Smooth muscle cell (in vitro differentiated cells): ENCODE data around the gene SYS1.

DNA sequence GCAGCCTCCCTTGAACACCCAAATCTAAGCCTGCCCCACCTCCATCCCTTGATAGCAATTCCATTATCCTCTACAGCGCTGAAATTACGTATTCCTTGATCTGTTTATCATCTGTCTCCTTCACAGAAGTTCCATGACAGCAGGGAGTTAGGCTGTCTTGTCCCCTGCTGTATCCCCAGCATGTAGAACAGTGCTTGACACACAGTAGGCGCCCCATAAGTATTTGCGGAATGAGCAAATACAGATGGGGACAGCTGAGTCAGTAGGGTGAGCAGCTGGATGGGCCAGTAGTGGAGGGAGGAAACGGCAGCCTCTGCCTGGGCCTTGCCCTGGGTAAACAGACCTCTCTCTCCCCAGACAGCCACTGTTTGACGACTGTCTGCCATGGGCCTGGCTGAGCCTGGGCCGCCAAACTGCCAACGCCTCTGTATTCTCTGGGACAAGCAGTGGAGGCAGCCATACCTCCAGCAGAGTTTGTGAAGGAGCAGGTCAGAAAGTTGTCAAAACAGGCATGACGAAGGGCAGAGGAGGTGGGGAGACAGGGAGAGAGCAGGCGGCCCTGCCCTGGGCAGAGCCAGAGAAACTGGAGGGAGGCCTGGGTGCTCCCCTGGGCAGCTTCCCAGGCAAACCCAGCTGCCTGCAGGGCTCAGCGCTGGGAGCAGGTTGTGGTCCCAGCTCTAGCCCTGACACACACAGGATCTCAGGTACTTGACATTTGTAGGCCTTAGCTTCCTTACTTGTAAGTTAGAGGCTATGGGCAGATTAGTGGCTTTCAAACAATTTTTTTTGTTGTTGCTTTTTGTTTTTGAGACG lies 15.2 kb downstream of the HNF4A start:
- RAMPAGE, long total RNA: no peak

DNA sequence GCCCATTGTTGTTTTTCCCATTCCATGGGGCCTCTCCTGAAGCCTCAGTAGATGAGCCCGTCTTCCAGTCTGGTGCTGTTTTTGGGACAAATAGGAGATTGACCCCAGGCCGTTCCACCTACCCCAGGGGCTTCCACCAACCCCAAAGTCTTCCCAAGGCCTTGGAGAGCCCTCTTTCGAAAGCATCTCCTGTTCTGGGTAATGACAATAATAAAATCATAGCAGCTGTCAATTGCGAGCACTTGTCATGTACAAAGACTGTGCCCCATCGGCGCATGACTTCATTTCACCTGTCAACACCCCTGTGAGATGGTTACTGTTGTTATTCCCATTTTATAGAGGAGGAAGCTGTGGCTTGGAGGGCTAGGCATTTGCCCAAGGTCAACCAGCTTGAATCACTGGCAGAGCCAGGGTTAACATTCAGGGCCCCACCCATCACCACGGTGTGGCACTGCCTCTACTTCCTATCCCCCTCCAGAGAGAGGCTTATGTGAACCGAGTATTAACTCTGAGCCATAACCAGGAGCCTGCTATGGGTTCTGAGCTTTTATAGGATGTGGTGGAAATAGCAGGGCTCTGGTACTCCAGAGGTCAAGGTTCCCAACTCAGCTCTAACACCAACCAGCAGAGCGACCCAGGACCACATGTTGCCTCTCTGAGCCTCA lies 51.1 kb downstream of the HNF4A start:
- RAMPAGE, long total RNA: no peak

GRCh38 chr20:44442374-44442767 lies 33.3 kb upstream of the TTPAL start:
- RAMPAGE, long total RNA: no peak

DNA sequence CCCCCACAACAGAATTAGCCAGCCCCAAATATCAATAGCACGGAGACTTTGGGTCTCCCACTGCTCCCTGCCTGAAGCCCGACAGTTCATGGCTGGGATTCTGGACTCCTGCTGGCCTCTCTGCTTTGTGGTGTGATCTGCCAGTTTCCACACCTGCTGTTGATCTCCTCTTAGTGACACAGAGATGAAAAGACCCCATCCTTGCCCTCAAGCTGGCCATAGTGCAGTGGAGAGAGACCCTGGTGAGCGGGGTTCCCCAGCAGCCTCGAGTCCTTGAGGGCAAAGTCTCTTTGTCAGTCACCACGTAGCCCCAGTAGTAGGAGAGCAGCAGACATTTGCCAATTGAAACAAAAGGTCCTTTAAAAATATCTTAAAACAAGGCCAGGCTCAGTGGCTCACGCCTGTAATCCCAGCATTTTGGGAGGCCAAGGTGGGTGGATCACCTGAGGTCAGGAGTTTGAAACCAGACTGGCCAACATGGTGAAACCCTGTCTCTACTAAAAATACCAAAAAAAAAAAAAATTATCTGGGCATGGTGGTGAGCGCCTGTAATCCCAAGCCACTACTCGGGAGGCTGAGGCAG lies 24.5 kb upstream of the TTPAL start:
- RAMPAGE, long total RNA: no peak

GRCh38 chr20:44464975-44465641 lies 10.6 kb upstream of the TTPAL start:
- RAMPAGE, long total RNA: no peak

DNA sequence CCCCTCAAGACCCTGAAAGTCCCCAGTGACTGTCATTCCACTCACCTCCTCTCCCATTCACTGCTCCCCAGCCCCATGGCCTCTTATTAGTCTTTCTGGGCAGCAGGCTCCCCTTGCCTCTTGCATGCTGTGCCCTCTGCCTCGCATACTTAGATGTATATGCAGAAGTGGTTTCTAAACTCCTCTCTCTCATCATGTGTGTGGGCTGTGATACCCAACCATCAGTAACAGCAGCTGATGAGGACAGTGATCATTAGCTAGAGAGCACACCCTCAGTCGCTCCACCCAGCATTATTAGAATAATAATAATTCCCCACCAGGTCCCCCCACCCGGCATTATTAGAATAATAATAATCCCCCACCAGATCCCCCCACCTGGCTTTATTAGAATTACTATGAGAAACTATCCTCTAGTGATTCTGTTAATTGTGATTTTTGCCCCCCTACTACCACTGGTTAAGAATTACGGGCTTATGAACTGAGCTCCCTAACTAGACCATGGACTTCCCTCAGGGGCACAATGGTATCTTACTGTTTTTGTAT lies 14.6 kb downstream of the PKIG start:
- RAMPAGE, long total RNA: no peak

DNA sequence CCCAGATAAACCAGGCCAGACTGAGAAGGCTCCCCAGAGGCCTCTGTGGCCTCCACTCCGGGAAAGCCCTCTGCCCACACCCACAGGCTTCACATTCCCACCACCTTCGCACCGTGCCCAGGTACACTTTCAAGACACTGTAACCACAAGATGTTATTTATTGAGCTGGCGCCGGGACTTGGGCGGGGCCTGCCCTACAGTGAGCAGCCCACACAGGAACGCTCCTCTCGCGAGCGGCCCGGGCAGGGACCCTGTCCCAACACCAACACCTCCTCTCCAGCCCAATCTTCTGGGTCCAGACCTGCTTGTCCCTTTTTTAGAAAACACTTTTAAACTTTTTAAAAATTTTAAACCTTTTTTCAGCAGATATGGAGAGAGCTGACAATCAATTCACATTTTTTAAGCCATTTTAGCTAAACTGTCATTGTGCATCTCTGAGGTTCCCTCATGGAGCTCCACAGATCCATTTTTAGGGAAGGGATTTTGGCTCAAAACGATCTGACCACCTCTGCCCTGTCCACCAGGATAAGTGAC lies 33.0 kb downstream of the ADA start:
- RAMPAGE, long total RNA: no peak

DNA sequence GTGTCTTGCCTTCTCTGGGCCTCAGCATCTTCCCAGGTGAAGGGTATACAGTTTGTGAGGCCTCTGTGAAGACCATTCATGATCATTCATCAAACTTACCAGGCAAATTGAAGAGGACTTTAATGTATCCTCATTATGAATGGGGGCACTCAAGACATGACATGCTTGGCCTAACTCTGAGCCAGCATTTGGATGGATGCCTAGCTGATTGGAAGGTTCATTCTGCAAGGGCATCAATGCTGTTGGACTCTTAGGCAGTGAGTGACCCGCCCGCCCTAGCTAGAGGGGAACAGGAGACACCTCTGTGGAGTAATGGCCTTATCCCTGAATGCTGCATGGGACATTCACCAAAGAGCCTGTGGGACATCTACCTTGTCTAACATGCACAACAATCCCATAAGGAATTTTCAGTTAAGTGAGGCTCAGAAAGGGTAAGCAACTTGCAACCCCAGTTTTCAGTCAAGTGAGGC lies 522 bp downstream of the CCN5 start:
- RAMPAGE, long total RNA: no peak

DNA sequence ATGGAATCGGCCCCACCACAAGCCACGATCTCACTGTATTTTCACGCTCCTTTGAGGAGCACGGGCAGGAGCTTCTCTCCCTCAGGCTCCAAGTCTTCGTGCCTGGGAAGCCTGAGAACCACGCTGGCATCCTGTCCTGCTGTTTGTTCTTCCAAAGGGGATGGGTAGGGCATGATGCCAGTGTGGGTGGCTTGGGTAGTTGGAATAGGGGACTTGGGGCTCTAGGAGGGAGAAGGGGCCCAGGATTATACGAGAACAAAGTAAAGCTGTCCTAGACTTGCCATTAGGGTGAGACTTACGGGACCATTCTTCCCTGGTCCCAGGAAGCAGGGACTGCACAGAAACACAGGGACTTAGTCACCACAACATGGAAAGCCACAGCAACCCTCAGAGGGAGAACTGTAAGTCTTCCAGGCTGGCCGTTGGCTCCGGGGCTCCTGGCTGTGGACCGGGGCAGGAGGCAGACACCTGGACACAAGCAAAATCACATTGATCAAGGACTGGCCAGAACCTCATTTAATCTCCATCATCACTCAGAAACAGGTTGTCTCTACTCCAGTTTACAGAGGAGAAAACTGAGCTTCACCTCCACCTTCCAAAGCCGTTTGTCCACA lies 1.3 kb downstream of the CCN5 start:
- RAMPAGE, long total RNA: no peak

GRCh38 chr20:44734929-44735446 lies 10.7 kb upstream of the KCNK15 start:
- RAMPAGE, long total RNA: no peak

- RAMPAGE, long total RNA: no peak
These were observed 2.8 kb upstream of the PABPC1L start for GRCh38 chr20:44906960-44907611.

DNA sequence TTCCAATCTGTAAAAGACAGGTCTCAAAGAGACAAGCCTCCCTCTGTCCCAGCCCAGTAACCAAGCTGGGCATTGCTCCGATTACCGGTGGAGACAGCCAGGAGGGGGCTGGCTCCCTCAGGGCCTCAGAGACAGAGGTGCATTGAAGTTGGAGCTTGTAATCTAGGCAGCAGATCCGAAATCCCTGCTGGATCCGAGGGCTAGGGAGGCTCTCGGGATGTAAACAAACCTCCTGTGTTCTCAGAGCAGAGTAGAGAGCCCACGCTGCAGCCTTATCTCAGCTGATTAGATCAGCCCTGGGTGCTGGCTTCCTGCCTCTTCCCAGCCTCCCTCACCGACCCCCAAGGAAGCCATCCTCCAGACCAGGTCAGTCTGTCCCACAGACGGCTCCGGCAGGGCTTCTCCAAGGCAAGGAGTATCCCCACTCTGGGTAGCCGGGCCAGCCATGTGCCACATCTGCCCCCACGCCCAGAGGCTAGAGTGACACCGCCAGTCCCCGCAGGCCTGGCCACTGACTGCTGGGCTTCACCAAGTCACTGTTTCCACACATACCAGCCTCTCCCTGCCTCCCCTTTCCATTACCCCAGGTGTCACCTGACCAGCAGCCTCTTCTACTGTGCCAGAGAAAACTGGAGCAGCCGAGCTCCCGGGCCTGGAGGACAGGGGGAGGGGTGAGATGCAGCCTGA lies 6.2 kb downstream of the SDC4 start:
- RAMPAGE, long total RNA: no peak

- RAMPAGE, long total RNA: no peak
These were observed 3.6 kb downstream of the SDC4 start for GRCh38 chr20:45344615-45345023.

DNA sequence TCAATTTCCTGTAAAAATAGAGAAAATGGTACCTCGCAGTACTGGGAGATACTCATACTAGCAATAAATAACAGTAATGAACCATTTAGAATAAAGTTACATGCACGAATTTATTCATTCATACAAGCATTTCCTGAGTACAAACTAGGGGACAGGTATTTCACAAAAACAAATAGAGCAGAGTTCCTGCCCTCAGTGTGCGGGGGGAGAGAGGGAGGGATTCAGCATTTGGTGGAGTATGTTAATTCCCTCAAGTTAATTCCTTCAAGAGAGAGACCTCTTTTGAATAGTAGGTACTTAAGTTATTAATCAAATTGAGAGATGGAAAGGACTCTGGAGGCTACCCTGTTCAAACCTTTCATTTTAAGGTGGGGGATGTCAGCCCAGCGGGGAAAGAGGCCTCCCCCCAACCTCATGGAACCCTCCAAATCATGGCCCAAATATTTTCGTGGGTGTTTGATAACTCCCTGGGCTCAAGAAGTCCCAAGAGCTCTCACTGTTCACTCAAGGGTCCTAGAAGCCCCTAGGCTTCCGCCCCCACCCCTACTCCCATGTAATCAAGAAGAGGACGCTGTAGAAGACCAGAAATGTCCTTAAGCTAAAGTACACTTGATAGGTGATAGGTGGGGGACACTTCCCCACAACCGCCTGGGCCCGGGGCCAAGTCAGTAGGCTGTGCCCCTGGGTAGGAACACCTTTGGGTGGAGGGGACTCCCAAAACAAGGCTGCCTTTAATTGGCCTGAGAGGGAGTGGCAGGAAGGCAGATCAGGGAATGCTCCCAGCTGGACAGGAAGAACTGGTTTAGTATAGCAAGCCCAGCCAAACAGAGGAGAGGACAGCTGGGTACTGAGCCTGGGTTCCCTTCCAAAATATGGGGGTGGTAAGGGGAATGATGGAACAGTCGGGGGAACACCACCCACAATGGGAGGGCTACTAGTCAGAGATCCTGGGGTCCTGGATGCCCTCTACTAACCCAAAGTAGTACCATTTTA lies 2.9 kb downstream of the SDC4 start:
- RAMPAGE, long total RNA: no peak

DNA sequence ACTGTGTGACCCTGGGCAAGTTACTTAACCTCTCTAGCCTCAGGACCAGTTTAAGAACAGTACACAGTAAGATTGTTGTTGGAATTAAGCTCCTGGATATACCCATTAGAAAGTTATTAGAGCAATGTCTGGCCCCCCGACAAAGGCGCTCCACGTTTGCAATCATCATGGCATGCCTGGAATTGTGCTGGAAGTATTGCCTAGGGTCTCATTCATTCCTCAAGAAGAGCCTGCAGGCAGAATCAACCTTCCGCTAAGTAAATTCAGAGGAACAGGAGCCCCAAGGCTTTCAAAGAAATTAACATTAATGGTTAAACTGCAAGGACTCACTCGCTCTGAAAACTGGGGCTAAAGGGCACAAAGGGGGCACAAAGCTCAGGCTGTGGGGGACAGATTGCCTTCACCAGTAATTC lies 1.3 kb downstream of the SDC4 start:
- RAMPAGE, long total RNA: no peak

DNA sequence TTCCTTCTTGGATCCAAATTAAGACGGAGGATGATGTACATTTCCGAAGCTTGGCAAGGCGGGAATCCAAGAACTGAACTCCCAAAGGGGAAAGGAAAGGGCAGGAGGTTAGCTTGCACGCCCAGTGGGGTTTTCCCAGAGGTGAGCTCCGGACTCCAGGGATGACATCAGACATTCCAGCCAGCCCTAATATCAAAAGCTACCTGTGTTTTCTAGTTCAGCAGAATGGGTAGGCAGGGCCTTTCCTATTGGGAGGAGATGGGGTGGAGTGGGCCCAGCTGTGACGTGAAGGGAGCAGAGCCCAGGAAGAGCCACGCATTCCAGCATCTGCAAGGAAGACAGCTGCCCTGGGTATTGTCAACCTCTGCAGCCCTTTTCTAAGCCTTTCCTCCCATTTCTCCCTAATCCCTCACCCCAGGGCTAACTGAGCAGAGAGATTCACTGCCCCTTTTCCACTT lies 3.2 kb upstream of the SYS1 start:
- RAMPAGE, long total RNA: no peak

DNA sequence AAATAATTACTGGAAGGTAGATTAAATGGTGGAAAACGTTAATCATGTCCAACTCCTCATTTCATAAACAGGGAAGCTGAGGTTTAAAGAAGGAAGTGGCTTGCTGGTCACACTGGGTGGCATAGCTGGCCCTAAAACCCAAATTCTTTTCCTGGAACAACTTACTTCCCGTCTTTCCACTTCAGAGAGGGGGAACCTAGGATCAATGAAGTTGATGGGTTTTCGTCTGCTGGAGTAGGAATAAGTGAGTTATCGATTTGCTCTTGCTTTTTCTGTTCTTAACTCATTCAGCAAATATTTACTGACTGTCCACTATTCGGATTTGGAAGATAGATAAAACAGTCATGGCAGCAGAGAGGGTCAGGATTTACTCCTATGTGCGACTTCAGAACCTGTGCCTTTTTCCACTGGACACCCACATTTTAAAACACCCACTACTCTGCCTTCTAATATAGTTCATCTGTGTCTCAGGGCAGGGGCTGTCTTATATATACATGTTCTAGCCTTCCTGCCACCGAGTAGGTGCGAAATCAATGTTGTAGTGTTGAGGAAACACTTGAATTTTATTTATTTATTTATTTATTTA lies 1.1 kb upstream of the SYS1 start:
- RAMPAGE, long total RNA: no peak

- RAMPAGE, long total RNA: start-site peak on the plus strand at chr20:45363120-45363189, 65 and 53 reads in 2 replicates; start-site peak on the minus strand at chr20:45363368-45363434, 85 and 45 reads in 2 replicates; start-site peak on the plus strand at chr20:45363467-45363561, 27 and 17 reads in 2 replicates
These were observed at the start of gene SYS1 for GRCh38 chr20:45362677-45363851. Gene SYS1, plus strand, starts transcription at chr20:45363156.

GRCh38 chr20:45467516-45467870 lies 2.1 kb upstream of the WFDC2 start:
- RAMPAGE, long total RNA: no peak

- RAMPAGE, long total RNA: start-site peak on the plus strand at chr20:45470328-45470428, 15 and 15 reads in 2 replicates
These were observed 857 bp downstream of the WFDC2 start for GRCh38 chr20:45470303-45470916.